SK-N-SH (cell line): ENCODE measurements around a stretch of chr4.

- RRBS: no CpG with 5 or more reads among the region's 42 CpGs
CAGE:
- cytosol, long polyA plus RNA: no peak
- long polyA plus RNA: no peak
- nucleus, long polyA plus RNA: no peak
Measured at GRCh38 chr4:10084221-10085618, 31.9 kb downstream of the WDR1 start.

DNA sequence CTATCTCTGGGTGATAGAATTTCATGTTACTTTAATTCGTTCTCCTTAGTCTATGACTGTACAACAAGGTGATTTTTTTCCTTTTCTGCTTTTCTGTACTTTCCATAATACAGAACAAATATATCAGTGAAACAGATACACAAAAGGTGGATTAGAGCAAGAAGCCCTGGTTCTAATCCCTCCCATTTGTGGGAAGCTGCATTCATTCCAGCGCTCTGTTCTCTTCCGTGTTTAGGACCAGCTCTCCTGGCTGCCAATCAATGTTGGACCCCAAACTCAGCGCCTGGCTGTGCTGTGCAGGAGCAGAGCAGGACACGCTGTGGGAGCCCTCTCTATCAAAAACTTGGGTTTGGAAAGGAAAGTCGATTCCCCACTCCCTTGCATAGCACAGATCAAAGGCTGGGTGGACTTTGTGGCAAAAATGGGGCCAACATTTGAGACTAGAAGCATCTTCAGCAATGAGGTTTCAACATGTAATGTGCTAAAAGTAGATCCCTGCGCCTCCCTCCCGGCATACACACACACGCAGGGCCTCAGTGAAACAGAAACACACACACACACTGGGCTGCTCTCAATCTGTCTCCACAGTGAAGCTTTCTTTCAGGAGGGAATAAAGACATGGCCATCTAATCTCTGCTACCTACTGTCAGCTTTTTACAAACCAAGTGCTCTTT lies 12.3 kb downstream of the WDR1 start:
- RRBS: no CpG with 5 or more reads among the region's 9 CpGs
CAGE:
- cytosol, long polyA plus RNA: no peak
- long polyA plus RNA: no peak
- nucleus, long polyA plus RNA: no peak

- RRBS: 9% methylated on average over 28 of the region's 58 CpGs
CAGE:
- cytosol, long polyA plus RNA: start-site peak on the minus strand at chr4:10116425-10116514, 23 and 31 reads in 2 replicates
- long polyA plus RNA: no peak
- nucleus, long polyA plus RNA: no peak
Measured at GRCh38 chr4:10115804-10116501, 646 bp downstream of the WDR1 start.

DNA sequence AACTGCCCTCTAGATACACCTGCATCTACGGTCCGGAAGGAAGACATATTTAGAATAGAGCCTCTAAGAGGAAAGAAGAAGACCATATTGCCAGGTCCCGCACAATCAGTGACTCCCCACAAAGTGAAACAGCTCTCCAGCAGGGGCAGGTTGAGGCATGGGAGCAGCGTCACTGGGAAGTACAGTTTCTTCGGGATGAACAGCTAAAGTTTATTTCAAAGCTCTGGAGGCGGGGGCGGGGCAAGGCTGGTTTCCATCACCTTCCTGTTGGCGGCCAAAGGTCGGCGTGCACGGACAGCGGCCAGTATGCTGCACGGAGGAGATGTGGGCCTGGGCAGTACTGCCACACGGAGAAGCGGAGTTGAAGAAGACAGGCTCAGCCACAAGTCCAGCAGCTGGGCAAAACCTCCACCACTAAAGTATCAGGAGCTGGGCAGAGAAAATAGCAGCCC lies 914 bp upstream of the ZNF518B start:
- RRBS: no CpG with 5 or more reads among the region's 15 CpGs
CAGE:
- cytosol, long polyA plus RNA: no peak
- long polyA plus RNA: no peak
- nucleus, long polyA plus RNA: no peak

GRCh38 chr4:10724240-10724635 lies 39.7 kb upstream of the CLNK start:
- RRBS: no CpG with 5 or more reads among the region's 6 CpGs
CAGE:
- cytosol, long polyA plus RNA: no peak
- long polyA plus RNA: no peak
- nucleus, long polyA plus RNA: no peak

DNA sequence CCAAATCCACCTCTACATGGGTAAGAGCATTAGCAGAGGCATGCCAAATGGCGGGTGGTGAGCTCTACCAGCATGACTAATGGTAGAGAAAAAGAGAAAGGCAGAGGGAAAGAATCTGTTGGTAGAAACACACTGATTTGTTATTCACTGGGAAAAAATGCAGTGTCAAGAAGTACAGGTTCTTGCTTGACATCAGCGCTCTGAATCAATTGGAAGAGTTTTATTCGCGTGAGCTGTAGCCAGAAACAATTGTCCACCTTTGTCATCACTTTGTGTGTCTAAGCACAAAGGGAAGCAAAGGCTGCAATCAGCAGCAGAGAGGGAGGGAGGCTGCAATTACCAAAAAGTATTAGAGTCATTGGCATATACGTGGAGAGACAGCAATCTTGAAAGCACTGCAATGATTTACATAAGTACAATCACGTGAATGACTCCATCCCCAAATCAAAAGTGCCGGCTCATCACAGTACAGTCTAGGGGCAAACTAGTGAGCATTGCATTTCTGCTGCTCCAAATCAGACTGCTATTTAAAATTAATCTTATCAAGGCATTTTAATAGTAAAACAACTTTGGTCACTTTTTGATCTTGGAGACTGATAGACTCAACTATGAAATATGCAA lies 67.8 kb upstream of the HS3ST1 start:
- RRBS: no CpG with 5 or more reads among the region's 7 CpGs
CAGE:
- cytosol, long polyA plus RNA: no peak
- long polyA plus RNA: no peak
- nucleus, long polyA plus RNA: no peak

GRCh38 chr4:11904899-11905418 lies 476.3 kb upstream of the HS3ST1 start:
- RRBS: 23% methylated on average over 2 of the region's 6 CpGs
CAGE:
- cytosol, long polyA plus RNA: no peak
- long polyA plus RNA: no peak
- nucleus, long polyA plus RNA: no peak

CAGE:
- cytosol, long polyA plus RNA: no peak
- long polyA plus RNA: no peak
- nucleus, long polyA plus RNA: no peak
Measured at GRCh38 chr4:12420507-12420715, 991.7 kb upstream of the HS3ST1 start.

- RRBS: 8% methylated on average over 5 of the region's 33 CpGs
CAGE:
- cytosol, long polyA plus RNA: no peak
- long polyA plus RNA: no peak
- nucleus, long polyA plus RNA: no peak
Measured at GRCh38 chr4:12609228-12609865, 874.8 kb downstream of the RAB28 start.

- RRBS: no CpG with 5 or more reads among the region's 1 CpG
CAGE:
- cytosol, long polyA plus RNA: no peak
- long polyA plus RNA: no peak
- nucleus, long polyA plus RNA: no peak
Measured at GRCh38 chr4:12912037-12912372, 572.1 kb downstream of the RAB28 start.

- RRBS: no CpG with 5 or more reads among the region's 2 CpGs
CAGE:
- cytosol, long polyA plus RNA: no peak
- long polyA plus RNA: no peak
- nucleus, long polyA plus RNA: no peak
Measured at GRCh38 chr4:13244384-13244817, 239.7 kb downstream of the RAB28 start.

DNA sequence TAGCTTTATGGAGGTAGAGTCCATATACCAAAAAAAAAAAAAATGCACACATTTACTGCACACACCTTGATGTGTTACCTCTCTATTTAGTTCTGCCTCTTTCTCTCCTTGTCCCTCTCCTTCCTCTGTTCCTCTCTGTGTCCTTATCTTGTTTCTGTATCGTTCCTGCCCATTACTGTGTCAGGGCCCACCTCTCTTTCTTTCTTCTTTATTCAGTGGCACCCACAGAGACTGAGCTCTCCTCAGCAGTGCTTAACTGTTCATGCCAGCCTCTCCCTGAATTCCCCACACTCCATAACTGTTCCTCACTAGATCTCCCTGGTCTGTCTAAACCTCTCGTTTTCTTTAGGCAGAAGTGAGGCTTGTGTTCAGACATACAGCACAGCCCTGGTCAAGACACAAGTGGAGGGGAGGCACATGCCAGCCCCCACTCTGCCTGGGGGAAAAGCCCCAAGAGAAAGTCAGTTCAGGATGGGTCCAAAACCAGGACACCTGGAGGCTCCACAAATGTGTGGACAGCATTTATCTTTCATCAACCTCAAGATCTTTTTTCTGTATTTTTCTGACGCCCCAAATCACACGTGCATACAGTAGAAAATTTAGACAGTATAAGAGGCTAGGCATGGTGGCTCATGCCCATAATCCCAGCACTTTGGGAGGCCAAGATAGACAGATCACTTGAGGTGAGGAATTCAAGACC lies 203.0 kb downstream of the RAB28 start:
- RRBS: no CpG with 5 or more reads among the region's 4 CpGs
CAGE:
- cytosol, long polyA plus RNA: no peak
- long polyA plus RNA: no peak
- nucleus, long polyA plus RNA: no peak

- RRBS: no CpG with 5 or more reads among the region's 10 CpGs
CAGE:
- cytosol, long polyA plus RNA: no peak
- long polyA plus RNA: no peak
- nucleus, long polyA plus RNA: no peak
Measured at GRCh38 chr4:13603681-13604629, 23.6 kb downstream of the BOD1L1 start.

GRCh38 chr4:13698454-13698653 lies 70.8 kb upstream of the BOD1L1 start:
- RRBS: no CpG with 5 or more reads among the region's 1 CpG
CAGE:
- cytosol, long polyA plus RNA: no peak
- long polyA plus RNA: no peak
- nucleus, long polyA plus RNA: no peak

GRCh38 chr4:13701665-13702554 lies 74.4 kb upstream of the BOD1L1 start:
- RRBS: no CpG with 5 or more reads among the region's 4 CpGs
CAGE:
- cytosol, long polyA plus RNA: no peak
- long polyA plus RNA: no peak
- nucleus, long polyA plus RNA: no peak

- RRBS: no CpG with 5 or more reads among the region's 3 CpGs
CAGE:
- cytosol, long polyA plus RNA: no peak
- long polyA plus RNA: no peak
- nucleus, long polyA plus RNA: no peak
Measured at GRCh38 chr4:13703953-13704335, 76.4 kb upstream of the BOD1L1 start.

DNA sequence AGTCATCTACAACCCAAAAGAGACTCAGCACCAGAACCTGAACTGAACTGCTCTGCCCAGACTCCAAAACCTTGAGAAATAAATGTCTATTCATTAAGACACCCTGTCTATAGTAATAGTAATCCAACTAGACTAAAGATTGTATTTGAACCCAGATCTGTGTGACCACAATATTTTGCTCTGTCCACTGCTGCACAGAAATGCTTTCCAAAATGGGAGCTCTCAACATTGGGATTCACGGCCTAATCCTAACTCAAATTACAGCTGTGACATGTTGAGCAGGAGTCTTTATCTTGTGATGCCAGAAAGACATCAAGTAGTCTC lies 644.6 kb upstream of the CPEB2 start:
- RRBS: no CpG with 5 or more reads among the region's 1 CpG
CAGE:
- cytosol, long polyA plus RNA: no peak
- long polyA plus RNA: no peak
- nucleus, long polyA plus RNA: no peak

- RRBS: no CpG with 5 or more reads among the region's 3 CpGs
CAGE:
- cytosol, long polyA plus RNA: no peak
- long polyA plus RNA: no peak
- nucleus, long polyA plus RNA: no peak
Measured at GRCh38 chr4:14824388-14824587, 178.0 kb upstream of the CPEB2 start.

DNA sequence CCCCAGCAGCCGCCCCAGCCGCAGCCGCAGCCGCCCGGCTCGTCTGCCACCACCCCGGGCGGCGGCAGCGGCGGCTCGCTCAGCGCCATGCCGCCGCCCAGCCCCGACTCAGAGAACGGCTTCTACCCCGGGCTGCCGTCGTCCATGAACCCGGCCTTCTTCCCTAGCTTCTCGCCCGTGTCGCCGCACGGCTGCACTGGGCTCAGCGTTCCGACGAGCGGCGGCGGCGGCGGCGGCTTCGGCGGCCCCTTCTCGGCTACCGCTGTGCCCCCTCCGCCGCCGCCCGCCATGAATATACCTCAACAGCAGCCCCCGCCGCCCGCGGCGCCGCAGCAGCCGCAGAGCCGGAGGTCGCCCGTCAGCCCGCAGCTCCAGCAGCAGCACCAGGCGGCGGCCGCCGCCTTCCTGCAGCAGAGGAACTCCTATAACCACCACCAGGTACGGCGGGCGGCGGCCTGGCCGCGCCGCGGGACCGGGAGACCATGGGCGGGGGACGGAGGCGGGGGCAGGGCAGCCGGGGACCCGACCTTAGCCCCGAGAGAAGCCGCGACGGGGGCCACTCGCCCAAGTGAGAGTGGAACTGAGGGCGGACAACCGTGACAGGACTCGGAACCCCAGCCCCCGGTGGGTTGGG lies 1.7 kb downstream of the CPEB2 start:
- RRBS: 2% methylated on average over 23 of the region's 81 CpGs
CAGE:
- cytosol, long polyA plus RNA: no peak
- long polyA plus RNA: no peak
- nucleus, long polyA plus RNA: no peak

GRCh38 chr4:15060784-15061875 lies 58.8 kb downstream of the CPEB2 start:
- RRBS: no CpG with 5 or more reads among the region's 3 CpGs
CAGE:
- cytosol, long polyA plus RNA: no peak
- long polyA plus RNA: no peak
- nucleus, long polyA plus RNA: no peak